Camera-type eye (tissue), 1 donor: Measurements from ENCODE around the genes EGFL7, AGPAT2 and LCN8.

DNA sequence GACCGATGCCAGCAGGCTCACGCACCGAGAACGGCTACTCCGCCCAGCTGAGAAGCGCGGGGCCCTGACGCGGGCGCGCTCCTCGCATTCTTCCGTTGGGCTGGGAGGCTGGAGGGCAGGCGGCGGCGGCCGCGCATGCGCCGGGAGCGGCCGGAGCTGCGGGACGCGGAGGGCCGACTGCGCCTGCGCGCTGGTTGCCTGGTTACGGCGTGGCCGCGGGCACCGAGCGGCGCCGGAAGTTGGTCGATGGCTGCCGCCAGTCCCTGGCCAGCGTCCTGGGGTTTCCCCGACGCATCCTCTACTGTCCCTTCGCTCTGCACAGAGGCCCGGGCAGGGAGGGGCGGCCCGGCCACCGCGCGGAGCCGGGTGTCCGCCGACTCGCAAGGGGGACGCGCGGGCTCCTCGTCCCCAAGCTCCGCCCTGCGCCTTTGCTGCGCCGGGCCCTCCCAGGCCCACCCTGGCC lies 865 bp upstream of the SEC16A start:
- RAMPAGE, long total RNA, result start-site peak on the minus strand centred at position 103 of the sequence, 57 bp wide, 35 reads

DNA sequence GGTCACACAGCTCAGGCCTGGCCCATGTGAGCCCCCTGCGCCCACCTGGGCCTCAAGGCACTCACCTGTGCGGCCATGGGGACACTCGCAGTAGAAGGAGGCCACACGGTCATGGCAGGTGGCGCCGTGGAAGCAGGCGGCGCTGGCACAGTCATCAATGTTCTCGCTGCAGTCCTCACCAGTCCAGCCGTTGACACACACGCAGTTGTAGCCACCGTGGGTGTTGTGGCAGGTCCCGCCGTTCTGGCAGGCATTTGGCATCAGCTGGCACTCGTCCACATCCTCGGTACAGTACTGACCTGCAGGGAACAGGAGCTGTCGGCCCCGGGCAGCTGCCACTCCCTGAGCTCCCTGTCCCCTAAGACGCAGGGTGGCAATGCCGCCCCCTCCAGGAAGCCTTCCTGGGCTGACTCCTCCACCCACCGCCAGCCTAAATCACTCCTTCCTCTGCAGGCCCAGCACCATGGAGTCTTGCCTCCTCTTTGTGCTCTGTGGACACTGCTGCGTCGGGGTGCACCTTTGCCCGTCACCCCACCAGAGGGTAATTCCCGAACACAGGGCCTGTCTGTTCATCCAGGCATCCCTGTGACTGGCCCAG lies 27.2 kb downstream of the NOTCH1 start:
- RAMPAGE, long total RNA, result no peak

DNA sequence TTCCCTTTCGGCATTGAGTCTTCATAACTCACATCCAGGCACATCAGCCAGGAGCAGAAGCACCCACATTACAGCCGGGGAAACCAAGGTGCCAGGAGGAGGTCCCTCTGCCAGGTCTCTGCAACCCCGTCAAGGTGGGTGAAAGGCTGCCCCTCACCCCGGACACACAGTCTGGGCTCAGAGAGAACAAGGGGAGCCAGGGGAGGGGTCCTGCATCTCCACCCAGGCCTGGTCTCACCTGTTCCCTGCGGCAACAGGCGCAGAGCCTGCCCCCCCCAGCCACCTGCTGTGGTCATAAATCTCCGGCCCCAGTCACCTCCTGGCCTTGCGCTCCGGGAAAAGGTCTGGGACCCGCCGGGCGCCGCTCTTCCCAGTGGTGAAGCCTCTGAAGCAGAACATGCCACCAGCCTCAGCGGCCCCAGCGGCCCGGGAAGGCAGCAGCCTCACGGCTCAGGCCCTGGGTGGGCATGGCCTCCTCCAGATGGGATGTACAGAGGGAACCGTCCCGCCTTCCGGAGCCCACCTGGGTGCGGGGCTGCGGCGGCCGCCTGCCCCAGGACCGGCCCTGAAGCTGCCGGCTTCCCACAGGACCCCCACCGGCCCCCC lies 20.7 kb downstream of the NOTCH1 start:
- RAMPAGE, long total RNA, result no peak

DNA sequence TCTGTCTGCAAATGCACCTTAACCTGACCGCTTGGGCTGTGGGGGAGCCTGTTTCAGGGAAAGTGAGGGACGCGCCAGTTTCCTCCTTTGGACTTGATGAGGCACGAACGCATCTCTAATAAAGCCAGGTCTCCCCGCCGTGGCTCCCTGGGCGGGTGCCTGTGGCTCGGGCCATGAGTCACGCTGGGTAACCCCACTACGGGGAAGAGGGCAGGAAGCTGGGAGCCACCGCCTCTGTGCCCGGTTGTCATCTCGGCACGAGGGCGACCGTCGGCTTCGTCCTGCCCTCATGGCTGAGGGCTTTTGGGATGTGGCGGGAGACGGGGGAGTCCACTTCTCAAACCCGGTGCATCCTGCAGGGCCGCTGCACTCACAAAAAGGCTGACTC lies 12.1 kb downstream of the NOTCH1 start:
- RAMPAGE, long total RNA, result no peak

DNA sequence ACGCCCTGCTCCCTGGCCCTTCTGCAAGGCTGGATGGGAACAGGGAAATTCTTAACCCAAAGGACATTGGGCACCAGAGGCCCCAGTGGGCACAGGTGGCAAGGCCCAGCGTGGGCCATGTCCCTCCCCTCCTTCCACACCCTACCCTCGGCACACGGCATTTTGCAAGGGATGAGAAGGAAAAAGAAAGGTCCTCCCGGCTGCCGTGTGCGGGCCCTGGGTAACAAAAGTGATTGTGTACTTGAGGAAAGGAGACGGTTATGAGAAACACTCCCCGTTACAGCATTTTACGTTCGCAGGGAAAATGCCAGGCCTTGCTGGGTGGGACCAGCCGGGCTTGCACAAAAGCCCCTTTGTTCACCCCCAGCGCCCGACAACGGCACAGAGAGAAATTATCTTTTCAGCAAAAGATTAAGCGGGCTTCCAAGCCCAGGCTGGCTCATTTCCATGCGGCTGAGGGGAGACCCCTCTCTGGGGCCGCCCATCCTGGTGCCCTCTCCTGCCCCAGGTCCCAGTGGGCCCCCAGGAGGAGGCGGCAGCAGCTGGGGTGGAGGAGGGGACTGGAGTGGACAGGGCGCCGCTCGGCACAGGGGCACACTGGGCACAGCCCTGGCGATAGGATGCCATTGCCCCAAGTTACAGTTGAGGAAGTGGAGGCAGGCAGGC lies 50.7 kb upstream of the NOTCH1 start:
- RAMPAGE, long total RNA, result no peak

DNA sequence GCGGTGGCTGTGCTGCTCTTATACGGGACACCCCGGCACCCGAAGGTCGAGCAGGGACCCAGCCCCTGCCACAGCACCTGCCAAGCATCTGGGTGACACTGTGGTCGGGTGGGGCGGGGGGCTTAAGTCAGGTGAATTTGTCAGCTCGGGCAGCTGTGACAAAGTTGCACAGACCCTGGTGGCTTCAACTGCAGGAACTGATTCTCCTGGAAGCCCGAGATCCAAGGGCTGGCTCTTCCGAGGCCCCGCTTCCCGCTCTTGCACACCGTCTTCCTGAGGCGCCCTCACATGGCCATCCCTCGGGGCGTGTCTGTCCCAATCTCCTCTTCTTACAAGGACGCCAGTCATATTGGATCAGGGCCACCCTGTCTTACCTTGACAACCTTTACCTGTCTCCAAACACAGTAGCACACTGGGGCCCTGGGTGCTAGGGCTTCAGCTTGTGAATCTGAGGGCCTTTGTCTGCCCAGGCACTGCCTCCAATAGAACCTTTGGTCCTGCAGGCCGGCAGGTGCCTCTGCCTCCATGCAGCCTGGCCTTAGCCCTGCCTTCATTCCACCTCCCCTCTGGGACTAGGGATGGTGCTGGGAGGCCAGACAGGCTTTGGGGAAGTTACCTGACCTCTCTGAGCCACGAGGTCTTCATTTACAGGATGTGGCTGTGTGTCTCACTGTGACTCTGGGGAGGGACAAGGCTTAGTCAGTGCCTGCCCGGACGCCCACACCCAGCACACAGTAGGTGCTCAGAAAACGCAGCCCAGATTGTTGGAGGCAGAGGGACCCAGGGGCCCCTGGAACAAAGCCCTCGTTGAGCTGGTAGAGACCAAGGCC lies 47.3 kb upstream of the EGFL7 start:
- RAMPAGE, long total RNA, result no peak

DNA sequence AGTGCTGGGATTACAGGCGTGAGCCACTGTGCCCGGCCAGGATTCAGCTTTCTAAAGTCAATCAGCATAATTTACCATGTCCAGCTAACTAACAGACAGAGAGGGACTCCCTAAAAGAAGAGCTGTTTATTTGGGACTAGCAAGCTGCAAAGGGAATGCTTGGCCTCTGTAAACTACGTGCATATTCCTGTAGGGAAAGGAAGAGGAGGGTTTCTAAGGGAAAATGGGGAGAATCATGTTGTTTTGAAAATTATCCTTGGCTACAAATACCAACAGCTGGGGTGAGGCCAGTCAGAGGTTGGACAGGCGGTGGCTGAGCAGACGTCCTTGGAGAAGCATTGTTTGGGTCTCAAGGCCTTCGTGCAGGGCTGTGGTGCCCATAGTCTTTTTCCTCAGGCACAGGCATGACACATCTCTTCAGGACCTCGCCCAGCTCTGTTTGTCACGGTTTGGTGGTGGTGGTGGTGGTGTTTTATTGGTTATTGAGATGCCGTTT lies 27.9 kb upstream of the EGFL7 start:
- RAMPAGE, long total RNA, result no peak

DNA sequence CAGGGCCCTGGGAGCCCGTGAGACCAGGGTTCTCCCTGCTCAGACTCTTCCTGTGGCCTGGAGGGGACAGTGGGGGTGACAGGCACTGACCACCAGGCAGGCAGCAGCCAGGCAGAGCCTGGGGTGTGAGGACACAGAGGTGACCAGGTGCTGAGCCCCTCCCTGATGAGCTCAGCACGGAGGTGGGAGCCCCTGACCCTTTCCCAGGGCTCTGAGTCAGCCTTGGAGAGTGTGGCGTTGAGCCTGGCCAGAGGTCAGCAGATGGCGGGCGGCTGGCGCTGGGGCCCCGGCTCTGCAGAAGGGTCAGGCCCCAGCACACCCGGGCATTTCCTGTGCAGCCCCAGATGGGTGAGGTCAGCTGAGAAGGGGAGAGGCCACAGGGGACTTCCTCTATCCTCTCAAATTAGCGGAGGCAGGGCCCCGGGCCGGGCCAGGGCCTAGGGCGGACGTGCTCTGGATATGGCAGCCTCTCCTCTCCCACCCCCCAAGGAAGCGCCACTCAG lies 17.9 kb upstream of the EGFL7 start:
- RAMPAGE, long total RNA, result no peak

GRCh38 chr9:136658988-136660118 lies 3.4 kb upstream of the EGFL7 start:
- RAMPAGE, long total RNA, result no peak

- RAMPAGE, long total RNA, result no peak
These were observed at the start of gene EGFL7 for GRCh38 chr9:136662225-136663531. EGFL7 (plus strand) TSS chr9:136662916.

DNA sequence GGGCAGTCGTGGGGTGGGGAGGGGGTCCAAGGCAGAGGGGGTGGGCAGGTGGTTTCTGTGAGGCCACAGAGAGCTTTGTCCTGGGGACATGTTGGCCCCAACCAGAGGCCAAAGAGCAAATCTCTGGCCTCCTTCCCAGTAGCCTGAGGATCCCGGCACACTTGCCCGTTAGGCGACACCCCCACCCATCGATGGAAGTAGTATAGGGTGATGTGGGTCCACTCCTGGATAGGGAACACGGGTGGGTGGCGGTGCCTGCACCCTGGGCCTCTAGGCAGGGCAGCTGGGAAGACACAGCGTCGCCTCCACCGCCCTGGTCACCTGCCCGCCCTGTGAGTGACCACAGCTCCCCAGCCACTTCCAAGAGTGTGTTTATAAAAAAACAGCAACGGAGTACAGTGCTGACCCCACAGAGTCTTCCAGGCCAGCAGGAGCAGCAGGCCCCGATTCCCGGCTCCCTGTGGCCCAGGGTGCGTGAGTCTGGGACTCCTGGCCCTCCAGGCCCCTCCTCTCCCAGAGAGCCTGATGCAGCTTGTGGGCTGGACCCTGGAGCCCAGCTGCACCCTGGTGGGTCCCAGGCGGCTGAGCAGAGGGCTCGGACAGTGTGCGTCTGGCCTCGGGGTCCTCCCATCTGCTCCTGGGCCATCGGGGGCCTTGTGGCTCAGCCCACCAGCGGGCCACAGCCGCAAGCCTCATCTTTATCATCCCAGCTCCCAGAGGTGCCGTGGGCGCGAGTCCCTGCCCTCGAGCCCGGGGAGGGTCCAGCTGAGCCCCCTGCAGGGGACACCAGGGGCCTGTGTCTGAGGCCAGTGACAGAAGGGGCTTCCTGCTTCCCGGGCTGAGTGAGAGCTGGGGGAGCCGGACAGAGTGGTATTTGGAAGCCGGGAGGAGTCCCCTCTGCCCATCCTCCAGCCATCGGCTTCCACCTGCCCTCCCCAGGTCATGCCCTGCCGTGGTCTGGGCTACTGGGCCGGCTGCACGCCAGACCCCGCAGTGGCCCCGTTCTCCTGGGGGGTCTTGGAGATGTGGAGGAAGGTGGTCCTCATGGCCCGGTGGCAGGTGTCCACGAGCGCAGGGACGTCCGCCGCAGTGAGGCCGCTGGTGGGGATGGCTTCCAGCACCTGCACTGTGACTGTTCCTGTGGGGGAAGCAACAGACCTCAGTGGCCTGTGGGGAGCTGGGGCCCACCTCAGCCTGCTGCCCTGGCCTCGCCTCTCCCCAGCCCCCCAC lies 10.5 kb downstream of the EGFL7 start:
- RAMPAGE, long total RNA, result no peak

DNA sequence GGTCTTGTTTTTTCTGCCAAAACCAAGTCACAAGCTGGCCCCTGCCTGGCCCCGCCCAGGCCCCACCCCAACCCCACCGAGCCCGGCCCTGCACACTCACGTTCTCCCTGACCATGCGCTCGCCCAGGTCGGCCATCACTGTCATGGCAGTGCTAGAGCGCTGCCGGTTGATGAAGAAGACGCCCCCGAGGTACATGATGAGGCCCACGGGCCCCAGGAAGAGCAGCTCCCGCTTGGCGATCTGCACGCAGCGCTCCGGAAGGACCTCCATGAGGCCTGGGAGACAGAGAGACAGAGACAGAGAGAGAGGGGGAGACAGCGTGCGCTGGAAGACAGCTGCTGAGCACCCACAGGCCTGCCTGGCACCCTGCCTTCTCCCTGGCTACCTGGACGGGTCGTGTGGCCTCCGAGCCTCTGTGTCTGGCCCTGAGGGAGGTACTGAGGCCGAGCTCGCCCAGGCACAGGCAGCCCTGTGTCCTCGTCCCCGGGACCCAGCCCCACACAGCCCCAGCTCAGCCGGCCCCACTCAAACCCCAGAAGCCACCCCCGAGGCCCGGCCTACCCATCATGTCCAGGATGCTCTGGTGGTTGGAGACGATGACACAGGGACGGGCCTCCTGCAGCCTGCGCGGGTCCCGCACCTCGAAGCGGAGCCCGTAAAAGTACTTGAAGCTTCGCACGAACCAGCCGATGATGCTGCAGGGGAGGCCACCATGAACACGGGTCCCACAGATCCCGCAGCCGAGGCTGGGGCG lies 10.2 kb downstream of the AGPAT2 start:
- RAMPAGE, long total RNA, result no peak

DNA sequence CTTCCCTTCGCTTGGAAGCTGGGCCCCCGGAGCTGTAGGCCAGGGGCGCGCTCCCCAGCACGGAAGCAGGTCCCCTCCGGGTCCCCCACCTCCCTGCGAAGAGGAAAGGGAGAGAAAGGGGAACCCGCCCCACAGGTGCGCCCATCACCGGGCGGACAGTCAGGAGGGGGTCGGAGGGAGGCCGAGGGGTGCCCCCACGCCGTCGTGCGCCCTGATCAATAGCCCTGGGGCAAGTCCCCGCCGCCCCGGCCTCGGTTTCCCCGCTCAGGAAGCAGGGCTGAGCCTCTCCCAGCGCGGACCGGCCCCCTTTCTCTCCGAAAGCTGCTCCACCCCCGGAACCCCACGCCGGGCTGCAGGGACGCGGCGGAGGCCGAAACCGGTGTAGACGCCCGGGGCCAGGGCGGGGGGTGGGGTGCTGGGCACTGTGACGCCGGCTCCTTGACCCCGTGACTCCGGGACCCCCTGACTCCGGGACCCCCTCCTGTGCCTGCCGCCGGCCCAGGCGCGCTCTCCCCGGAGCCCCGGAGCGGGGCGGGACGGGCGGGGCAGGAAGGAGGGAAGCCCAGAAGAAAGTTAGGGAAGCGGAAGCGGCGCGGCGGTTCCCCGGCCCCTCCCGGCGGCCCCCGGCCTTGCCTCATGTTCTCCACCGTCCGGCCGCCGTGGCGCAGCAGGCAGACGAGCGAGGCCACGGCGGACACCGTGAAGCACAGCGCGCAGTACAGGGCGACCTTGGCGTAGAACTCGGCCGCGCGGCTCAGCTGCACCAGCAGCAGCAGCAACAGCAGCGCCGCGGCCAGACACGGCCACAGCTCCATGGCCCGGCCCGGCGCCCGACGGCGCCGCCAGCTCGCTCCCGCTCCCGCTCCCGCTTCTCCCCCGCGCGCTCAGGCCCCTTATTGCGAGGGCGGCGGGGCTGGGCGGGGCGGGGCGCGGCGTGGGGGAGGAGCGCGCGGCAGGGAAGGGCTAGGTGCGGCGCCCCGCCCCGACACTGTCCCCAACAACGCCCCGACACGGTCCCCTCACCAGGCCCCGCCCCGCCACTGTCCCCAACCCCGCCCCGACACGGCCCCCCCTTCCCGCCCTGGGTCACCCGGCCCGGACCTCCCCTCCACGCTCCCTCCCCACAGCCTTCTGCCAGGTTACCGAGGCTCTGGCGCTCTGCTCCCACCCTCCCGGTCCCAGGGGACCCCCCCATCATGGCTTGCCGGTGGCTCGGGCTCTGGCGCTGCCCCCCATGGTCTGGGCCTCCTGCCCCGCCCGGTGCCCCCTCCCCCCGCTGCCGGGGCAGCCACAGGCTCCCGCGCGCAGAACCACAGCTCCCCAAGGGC lies at the start of gene AGPAT2:
Gene AGPAT2, minus strand, starts transcription at position 915 of the 1,328 bp plus-strand sequence.
- RAMPAGE, long total RNA, result no peak

- RAMPAGE, long total RNA, result no peak
These were observed 1.2 kb downstream of the DIPK1B start for GRCh38 chr9:136713405-136714094.

DNA sequence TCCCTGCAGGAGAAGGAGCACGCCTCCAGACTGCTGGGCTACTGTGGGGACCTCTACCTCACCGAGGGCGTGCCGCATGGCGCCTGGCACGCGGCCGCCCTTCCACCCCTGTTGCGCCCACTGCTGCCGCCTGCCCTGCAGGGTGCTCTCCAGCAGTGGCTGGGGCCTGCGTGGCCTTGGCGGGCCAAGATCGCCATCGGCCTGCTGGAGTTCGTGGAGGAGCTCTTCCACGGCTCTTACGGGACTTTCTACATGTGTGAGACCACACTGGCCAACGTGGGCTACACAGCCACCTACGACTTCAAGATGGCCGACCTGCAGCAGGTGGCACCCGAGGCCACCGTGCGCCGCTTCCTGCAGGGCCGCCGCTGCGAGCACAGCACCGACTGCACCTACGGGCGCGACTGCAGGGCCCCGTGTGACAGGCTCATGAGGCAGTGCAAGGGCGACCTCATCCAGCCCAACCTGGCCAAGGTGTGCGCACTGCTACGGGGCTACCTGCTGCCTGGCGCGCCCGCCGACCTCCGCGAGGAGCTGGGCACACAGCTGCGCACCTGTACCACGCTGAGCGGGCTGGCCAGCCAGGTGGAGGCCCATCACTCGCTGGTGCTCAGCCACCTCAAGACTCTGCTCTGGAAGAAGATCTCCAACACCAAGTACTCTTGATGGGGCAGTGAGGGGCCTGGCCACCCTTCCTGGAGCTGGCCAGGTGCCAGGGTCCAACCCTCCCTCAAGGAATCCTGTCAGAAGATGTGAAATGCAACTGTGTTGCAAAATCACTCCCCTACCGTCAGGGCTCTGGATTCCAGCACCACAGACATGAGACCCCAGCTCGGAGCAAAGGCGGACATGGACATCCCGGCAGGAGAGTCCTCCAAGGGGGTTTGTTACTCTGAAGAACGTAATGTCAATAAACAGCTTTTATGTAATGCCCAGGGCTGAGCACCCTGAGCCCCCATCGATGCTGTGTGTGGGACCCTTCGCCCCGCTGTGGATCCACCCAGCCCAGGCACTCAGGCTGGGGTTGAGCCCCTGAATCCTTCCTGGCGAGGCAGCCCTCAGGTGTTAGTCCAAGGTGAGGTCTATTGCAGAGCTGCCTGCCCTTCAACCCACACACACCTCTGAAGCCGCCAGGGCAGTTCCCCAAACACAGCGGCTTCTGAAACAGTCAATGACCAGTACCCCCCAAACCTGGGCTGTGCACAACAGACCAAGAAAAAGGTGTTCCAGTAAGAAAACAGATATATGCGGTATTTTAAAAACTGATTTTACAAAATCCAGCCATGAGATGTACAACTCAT lies 11.2 kb downstream of the DIPK1B start:
- RAMPAGE, long total RNA, result no peak

GRCh38 chr9:136728457-136729091 lies 14.2 kb downstream of the LCN10 start:
- RAMPAGE, long total RNA, result no peak

DNA sequence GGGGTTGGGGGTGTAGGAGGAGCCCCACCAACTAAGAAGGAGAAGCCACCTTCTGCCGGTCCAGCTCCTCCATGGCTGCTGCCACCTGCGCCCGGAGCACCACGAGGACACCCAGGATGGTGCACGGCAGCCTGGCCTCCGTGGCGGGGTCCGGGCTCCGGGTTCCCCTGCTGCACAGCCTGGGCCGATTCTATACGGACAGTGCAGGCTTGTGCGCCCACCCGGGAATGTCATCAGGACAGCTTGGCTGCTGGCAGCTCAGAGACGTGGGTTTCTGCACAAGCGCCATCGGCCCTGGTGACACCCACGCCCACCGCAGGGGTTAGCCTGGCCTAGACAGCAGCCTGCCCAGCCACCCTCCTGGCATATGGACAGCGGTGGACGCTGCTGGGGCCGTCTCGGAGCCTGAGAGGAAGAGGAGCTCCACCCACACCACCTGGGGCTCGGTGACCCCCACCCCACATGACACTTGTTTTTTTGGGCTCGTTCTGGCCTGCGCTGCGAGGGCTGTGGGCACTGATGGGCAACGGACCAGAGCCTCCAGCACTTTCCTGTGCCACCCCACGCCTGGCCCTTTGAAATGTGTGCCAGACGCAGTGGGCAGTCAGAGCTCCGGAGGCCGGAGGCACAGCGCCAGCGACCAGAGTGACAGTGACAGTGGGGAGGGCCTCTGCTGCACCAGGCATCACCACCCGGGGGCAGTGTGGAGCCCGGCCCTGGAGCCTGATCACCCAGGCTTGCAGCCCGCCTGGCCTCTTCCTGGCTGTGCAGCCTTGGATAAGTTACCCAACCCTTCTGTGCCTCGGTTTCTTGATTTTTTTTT lies at the start of gene LCN8:
Gene LCN8, minus strand, starts transcription at position 386 of the 823 bp plus-strand sequence.
- RAMPAGE, long total RNA, result no peak

DNA sequence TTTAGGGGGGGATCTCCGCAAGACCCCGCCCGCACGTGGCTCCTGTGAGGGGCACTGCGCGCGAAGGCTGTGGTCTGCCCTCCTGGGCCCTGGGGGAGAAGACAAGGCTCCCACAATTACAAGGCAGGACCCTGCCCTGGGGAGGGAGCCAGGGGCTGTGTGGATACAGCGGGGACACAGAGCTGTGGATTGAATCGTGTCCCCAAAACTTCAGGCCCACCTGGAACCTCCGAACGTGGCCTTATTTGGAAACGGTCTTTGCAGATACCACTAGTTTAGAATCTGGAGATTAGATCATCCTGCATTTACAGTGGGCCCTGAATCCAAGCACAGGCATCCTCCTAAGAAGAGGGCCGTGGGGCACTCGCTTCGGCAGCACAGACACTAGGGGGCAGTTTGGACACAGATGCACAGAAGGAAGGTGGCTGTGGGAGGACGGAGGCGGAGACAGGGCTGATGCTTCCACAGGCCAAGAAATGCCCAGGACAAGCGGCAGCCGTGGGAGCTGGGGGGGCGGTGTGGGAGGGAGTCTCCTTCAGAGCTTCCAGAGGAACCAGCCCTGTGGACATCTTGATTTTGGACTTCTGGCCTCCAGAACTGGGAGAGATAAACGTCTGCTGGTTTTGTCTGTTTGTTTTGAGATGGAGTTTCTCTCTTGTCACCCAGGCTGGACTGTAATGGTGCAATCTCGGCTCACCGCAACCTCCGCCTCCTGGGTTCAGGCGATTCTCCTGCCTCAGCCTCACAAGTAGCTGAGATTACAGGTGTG lies 2.8 kb upstream of the LCN8 start:
- RAMPAGE, long total RNA, result no peak

DNA sequence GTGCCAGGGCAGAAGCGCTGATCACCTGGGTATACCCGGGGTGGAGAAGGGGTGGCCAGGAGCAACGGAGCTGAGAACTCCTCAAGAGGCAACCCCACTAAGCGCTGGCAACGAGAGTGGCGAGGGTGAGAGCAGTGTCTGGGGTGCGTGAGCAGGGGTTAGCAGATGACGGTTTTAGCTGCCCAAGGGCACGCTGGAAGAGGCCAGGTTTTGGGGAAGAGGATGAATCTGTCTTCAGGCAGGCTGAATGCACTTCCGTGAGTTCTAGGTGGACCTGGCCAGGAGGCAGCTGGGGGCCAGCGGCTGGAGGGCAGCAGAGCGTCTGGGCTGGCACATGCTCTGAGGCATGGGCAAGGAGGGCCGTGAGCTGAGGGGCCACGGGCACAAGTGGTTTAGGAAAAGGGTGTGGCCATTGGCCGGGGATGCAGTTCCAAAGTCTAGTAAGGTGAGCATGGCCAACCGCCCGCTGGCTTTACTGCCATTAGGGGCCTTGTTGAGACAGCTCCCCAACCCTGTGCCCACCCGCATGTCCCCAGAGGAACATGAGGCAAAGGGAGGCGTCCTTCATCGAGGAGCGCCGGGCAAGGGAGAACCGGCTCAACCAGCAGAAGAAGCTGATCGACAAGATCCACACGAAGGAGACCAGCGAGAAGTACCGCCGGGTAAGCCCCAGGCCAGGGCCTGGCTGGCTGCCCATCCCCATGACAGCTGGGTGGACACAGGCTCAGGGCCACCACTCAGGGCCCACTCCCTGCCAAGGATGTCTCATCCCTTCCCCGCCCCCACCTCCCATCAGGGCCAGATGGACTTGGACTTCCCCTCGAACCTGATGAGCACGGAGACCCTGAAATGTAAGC lies 3.6 kb upstream of the RABL6 start:
- RAMPAGE, long total RNA, result start-site peak on the minus strand centred at position 282 of the sequence, 259 bp wide, 6 reads

DNA sequence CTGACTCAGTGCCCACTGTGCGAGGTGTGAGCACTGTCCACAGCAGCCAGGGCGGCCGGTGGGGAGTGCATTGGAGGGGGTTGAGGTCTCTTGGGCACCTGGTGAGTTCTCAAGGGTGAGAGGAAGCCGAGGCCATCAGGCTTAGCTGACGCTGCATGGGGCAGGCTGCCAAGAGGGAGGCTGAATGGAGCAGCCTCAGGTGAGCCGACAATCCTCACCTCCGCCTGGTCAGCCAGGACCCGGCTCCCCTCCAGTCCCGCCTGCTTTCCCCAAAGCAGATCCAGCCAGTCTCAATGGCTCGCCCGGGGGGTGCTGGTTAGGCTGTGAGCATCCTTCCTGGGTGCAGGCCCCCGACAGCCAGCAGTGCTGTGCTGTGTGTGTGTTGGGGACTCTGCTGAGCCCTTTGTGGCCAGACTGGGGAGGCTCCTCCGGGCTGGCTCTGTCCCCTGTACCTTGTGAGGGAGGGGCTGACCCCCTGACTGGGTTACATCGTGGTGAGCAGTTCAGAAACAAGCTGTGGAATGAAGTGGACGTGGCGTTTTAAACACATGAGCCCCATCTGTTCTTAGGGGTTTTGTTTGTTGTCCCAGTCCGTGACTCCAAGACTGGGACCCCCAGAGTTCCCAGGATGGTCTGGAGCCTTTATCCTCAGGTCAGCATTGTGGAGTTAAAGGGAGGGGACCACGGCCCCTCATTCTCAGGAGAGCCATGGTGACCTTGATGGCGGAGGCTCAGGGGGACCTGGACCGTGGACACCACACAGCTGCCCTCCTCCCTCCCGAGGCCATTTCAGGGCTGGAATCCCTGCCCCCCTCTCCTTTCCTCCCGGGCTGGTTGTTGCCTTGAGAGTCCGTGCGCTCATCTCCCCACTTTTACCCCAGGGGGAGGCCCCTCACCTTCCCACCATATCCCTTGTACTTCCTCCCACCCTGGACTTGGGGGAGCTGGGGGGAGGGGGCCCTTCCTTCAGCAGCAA lies 14.8 kb upstream of the AJM1 start:
- RAMPAGE, long total RNA, result no peak